Myometrial cell (primary cell): ENCODE data around the gene ANHX.

- RAMPAGE, long total RNA = no peak
Measured at GRCh38 chr12:133057308-133057973, 20.1 kb downstream of the ZNF84 start.

GRCh38 chr12:133081359-133081993 lies 753 bp downstream of the ZNF140 start:
- RAMPAGE, long total RNA = no peak

GRCh38 chr12:133235817-133236016 lies at the start of gene ANHX:
ANHX (minus strand) TSS chr12:133235877.
- RAMPAGE, long total RNA = no peak